Choroid plexus epithelial cell (primary cell): ENCODE measurements around a stretch of chr1.

GRCh38 chr1:201299772-201300536 lies 16.6 kb downstream of the PKP1 start:
- RRBS = no CpG with 5 or more reads among the region's 10 CpGs

DNA sequence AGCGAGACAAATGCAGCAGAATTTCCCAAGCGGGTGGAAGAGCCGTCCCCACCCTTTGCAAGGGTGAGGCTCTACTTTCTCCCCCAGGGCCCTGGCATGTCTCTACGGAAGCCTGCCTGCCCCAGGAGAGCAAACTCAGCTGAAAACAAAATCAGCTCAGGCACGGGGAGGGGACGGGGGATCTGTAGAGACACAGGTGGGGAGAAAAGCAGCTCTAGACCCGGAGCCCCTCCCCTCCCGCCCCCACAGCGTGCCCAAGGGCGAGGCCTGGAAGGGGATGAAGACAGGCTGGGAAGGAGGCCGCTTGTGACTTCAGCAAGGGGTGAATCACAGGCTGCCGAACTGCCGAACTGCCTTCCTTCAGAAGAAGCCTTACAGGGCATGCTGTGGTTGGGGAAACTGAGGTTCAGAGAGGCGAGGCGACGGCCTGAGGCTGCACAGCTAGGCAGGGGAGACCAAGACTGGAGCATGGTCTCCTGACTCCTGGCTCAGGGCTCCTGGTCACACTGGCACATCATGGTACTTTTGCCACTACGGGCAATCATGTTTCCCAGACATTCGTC lies 19.3 kb downstream of the PKP1 start:
- RRBS = no CpG with 5 or more reads among the region's 18 CpGs

- RRBS = no CpG with 5 or more reads among the region's 12 CpGs
These were observed 24.6 kb downstream of the PKP1 start for GRCh38 chr1:201307739-201308514.

GRCh38 chr1:201356705-201357153 lies 20.8 kb downstream of the TNNT2 start:
- RRBS = no CpG with 5 or more reads among the region's 11 CpGs

DNA sequence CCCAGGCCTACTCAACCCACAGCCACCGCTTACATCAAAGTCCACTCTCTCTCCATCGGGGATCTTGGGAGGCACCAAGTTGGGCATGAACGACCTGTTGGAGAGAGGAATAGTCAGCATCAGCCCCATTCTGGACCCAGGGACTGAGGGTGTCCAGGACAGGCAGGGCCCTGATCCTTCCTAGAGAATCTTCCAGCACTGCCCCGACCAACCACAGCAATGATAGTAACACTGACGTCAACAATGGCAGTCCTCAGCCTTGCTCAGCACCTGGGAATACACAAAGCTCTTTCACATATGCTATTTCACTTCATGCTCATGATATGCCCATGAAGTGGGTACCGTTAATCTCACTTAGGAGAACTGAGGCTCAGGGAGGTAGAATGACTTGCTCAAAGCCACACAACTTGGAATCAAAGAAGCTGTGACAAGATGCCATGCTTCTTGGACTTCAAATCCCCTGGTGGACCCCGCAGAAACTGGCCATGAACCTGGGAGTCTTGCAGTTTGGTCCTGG lies 11.8 kb downstream of the TNNT2 start:
- RRBS = no CpG with 5 or more reads among the region's 7 CpGs

DNA sequence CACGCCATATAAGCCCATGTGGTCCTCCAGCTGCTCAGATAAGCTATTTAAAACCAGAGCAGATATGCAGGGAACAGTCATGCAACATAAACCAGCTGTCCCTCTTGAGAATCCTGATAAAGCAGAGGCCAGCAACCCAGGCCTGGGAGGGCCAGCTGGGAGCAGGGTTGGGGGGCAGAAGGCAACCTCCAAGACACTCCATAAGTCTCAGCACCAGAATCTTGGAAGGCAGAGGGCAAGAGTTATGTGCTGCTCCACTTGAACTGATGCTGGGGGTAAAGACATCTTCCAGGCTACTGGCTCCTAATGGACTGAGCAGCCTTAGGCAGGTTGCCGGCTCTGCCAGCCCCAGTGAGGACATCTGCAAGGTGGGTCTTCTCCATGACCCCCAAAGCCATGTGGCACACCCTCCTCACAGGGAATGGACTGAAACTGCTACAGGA lies 405 bp upstream of the TNNT2 start:
- RRBS = no CpG with 5 or more reads among the region's 2 CpGs

- RRBS = no CpG with 5 or more reads among the region's 4 CpGs
These were observed 5.7 kb upstream of the LAD1 start for GRCh38 chr1:201404848-201405231.

DNA sequence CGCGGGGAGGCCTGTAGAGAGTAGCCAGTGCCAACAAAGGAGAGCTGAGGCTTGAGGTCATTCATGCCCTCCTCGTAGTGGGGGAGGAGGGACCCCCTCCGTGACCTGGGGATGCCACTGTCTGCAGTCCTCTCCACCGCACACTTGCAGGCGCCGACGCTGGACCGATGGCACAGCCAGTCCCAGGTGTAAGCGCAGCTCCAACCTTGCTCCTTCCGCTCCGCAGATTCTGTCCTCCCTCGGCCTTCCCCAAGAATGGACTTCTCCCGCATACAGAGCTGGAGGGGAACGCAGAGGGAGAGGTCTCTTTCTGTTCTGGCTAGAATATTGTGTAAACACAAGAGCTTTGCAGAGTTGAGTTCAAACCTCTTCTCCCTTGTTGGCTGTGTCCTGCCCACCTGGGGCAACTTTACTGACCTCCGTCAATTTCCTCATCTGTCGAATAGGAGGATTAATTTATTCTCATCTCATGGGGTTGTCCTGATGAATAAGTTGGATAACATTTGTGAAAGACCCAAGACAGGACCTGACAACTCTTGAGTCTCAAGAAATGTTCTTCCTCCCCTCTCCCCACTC lies 819 bp upstream of the PHLDA3 start:
- RRBS = no CpG with 5 or more reads among the region's 17 CpGs

DNA sequence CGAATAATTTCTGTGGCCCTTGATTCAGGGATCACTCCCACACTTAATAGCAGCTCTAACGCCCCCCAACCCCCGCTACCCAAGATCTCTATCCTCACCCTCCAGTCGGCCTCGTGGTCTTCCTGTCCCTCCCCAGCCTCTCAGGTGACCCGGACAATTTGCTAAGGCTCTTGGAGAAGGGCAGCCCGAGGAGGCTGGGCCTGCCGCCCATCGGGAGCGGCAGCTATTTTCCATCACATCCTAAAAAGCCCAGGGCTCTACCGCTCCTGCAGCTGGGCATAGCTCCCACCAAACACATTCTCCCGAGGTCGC lies 12.0 kb upstream of the PHLDA3 start:
- RRBS = no CpG with 5 or more reads among the region's 13 CpGs

DNA sequence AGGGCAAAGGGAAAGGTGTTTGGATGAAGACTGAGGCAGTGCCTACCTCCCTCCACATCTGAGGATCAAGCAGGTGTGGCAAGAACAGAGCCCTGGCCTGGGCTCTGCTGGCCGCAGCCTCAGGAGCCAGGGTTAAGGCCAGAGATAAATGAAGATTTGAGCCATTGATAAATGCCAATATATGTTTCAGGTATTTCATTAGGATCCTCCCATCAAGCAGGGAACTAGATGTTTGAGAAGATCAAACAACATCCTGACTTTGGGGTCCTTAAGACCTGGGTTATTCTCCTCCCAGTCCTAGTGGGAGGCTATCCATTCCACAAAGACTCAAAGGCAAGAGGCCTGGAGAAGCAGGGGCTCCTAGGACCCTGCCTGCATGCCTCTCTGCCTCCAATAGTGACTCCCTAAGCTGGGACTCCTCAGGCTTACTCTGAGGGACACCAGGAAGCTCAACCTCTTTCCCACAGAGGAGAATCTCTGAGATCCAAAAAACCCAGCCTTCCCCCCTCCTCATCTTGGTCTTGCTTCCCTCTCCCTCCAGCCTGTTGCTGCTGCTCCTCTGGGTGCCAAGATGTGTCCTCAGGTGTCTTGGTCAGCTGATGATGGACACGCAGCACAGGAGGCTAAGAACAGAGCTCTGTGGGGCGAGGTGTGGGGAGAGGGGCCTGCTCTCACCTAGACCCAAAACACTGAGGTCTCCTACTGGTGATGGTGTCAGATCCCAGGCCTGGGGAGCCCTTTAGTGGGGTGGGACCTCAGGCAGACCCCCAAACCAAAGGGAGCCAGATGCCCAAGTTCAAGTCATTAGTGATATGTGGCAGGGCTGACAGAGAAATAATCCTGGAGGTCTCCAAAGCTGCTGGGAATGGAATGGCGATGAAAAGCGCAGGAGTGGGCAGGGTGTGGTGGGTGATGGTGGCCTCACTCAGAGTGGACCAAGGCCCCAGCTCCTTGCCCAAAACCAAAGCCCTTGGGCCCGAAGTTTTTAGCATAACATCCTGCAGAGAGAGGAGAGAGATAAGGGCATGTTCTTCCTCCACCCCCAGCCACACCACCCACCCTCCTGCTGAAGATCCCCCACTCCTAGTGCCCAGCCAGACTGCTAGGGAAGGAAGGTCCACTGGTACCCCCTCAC lies 15.2 kb upstream of the PHLDA3 start:
- RRBS = no CpG with 5 or more reads among the region's 6 CpGs

DNA sequence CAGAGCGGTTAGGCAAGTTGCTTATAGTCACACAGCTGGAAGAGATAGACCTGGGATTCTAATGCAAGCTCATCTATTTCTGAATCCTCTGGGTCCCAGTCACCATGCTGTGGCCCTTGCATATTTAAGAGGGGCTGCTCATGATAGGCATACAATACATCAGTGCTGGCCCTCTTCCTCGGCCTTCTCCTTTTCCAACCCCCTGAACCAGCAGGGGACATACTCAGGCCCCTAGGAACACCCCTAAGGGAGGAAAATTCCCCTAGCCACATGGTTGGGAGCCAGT lies 7.0 kb downstream of the CSRP1 start:
- RRBS = no CpG with 5 or more reads among the region's 2 CpGs

DNA sequence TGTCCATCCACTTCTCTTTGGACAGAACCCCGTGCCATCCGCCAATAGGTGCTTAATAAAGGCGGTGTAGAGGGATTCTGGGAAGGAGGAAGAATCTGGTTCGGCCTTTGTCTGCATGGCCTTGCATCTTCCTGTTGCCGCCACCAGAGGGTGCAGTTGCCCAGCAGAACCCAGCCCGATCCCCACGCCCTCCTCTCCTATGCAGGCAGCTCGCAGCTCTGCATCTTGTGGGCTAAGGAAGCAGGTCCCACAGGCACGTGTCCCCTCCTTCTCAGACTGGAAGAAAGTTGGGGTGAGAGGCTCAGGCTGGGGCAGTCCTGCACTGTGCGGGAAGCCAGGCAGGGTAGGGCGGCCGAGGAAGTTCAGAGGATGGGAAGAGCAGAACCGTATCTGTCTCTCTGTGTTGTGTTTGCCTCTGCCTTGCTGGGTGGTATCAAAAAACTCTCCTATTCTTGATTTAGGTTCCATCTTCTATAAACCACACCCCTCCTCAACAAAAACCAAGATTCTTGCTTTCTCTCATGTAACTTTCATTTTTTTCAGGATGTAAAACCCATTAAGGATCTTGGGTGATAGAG lies 20.9 kb downstream of the NAV1 start:
- RRBS = no CpG with 5 or more reads among the region's 13 CpGs

- RRBS = no CpG with 5 or more reads among the region's 5 CpGs
These were observed 60.6 kb downstream of the NAV1 start for GRCh38 chr1:201599656-201599882.

- RRBS = no CpG with 5 or more reads among the region's 6 CpGs
These were observed 63.9 kb downstream of the NAV1 start for GRCh38 chr1:201602653-201603406.

- RRBS = 3% methylated on average over 2 of the region's 13 CpGs
These were observed 88.5 kb upstream of the IPO9 start for GRCh38 chr1:201740488-201740870.

DNA sequence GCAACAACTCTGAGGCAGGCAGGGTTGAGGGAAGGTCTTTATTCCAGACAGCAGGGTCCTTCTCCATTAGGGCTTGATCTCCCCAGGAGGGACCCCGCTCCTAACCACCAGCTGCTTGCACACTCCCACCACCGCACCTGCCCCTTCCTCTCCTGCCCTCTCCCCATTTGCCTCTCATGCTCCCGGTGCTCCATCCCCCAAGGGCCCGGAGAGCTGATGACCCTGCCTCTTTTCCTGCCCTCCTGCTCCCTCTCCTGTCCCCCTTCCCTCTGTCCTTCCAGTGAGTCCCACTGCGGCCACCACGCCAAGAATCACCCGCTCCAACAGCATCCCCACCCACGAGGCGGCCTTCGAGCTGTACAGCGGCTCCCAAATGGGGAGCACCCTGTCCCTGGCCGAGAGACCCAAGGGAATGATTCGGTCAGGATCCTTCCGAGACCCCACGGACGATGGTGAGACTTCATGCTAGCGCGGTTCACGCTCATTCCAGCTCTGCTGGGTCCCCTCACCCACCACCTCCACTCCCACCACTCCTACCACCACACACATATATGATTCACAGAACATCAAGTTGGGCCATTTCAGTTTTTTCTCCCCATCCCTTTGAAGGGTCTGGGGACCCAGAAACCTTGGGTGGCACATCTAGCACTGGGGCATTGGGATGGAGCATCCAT lies 40.6 kb upstream of the IPO9 start:
- RRBS = no CpG with 5 or more reads among the region's 19 CpGs

- RRBS = no CpG with 5 or more reads among the region's 6 CpGs
These were observed 37.6 kb upstream of the IPO9 start for GRCh38 chr1:201791243-201791879.

GRCh38 chr1:201849662-201850613 lies 21.0 kb downstream of the IPO9 start:
- RRBS = no CpG with 5 or more reads among the region's 4 CpGs

DNA sequence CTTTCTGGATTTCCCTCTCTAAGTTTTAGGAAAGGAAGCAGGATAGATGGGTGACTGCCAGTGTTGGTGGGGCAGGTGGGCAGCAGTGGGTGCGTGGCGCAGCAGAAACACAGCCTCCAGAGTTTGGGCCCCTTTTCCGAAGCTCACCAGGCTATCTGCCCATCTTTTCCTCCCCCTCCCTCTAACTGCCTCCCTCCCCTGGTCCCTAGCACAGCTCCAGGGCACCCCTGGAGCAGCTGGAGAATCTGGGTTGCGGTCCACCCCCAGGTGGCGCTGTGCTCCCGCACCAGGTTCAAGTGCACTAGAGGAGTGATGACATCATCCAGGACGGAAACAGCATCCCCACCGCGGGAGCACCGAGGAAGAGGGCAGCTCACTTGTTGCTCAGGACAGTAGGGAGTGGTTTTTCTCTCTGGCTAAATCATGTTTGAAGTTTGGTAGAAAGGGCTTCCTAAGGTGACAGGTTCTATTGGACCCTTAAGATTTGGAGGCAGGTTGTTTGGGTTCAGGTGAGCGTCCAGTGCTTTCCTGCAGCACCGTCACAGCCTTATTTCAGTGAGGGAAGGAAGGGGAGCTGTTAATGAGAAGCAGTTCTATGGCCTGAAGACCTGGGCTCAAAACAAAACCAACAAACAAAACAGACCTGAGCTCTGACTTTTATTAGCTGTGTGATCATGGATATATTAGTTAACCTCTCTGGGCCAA lies 7.3 kb downstream of the SHISA4 start:
- RRBS = no CpG with 5 or more reads among the region's 12 CpGs

DNA sequence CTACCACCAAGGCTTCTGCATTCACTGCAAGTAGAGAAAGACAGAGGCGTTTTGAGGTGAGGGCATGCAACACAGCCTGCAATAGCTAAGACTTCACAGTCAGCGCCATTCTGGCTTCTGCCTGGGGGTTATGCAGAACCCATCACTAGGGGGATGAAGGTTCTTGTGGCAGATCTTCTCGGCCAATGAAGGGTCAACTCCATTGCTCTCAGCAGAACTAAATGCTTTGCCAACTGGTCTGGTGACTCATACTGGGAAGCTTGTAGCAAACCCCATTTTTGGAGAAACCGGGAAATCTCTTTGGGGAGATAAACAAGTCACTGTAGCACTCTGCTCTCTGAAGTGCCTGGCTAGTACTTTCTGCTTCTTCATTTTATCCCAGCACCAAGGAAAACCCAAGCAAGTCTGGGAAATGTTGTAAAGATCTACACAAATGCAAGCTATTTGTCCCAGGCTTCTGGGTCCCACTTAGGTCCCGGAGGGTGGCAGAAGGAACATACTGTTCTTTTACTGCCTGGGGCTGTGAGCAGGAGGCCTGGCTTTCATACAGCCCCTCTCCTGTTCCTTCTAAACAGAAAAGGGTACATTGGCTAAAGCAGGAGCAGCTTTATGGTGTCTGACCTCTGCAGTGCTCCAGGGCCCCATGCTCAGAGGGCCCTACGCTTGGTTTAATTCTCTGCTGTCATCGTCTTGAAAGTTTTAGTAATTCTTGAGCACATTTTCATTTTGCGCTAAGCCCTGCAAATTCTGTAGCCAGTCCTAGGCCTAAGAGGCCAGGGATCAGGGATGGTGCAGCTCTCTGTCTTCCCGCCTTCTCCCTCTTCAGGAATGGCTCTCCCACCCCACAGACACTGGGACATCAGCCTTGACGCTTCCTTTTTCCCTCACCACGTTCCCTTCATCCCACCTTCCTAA lies 28.8 kb downstream of the LMOD1 start:
- RRBS = no CpG with 5 or more reads among the region's 11 CpGs